Right common carotid artery plus branches (tissue), 1 donor: ENCODE measurements around a stretch of chr5.

DNA sequence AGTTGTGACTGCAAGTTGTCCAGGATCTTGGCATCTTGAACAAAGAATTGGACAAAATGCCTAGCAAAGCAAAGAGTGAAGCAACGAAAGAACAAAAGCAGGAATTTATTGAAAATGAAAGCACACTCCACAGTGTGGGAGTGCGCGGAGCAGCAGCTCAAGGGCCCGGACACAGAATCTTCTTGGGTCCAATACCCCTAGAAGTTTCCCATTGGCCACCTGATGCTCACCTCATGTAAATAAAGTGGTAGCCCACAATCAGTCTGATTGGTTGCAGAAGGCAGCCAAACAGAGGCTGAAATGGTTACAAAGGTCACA lies 40.1 kb downstream of the F2R start:
- PRO-cap = no peak

- PRO-cap = no peak
These were observed 1.7 kb downstream of the CRHBP start for GRCh38 chr5:76954375-76955103.

GRCh38 chr5:77376978-77377271 lies 115.2 kb downstream of the WDR41 start:
- PRO-cap = unidirectional peak, minus-strand start at chr5:77377094

DNA sequence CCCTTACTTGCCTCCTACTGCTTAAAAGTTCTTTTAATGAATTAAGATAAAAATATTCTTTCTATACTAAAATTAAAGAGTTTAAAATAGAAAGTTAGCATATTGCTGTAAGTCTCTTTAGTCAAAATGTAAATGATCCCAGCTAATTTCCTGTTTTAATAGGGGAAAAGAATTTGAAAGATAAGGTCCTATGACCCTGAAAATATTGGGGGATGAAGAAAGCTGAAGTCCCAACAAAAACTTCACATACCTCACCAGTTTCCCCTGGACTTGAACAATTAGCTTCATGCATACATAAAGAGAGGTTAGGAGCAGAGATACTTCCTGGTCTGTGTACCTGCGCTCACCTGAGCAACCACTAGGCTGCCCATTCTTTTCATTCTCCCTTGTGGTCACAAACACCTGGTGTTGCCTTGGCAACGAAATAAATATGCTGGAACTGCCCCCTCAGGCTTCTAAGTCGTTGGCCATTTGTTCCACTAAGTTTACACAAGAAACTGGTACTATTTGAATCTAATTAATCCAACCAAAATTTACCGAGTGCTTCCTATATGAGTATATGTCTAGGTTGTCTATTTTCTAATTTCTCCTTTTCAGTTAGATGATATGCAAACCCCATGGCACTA lies 18.2 kb downstream of the OTP start:
- PRO-cap = no peak

DNA sequence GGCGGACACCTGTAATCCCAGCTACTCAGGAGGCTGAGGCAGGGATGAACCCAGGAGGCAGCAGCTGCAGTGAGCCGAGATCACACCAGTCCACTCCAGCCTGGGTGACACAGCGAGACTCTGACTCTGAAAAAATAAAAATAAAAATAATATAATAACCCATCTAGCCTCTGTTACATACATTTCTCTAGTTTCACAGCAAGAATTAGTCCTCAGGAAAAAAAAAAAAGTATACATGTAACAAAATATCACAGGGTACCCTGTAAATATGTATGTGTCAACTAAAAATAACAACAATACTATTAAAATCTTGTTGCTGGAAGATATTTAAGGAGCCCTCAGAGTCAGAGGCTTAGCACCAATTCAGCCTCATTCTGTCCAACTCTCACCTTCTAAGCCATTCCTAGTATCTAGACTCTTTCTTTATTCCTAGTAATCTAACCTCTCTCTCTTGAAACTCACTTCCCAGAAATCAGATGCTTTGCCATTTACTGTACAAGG lies 5.1 kb downstream of the TBCA start:
- PRO-cap = no peak

- PRO-cap = no peak
These were observed 68.4 kb upstream of the TBCA start for GRCh38 chr5:77844513-77845012.

DNA sequence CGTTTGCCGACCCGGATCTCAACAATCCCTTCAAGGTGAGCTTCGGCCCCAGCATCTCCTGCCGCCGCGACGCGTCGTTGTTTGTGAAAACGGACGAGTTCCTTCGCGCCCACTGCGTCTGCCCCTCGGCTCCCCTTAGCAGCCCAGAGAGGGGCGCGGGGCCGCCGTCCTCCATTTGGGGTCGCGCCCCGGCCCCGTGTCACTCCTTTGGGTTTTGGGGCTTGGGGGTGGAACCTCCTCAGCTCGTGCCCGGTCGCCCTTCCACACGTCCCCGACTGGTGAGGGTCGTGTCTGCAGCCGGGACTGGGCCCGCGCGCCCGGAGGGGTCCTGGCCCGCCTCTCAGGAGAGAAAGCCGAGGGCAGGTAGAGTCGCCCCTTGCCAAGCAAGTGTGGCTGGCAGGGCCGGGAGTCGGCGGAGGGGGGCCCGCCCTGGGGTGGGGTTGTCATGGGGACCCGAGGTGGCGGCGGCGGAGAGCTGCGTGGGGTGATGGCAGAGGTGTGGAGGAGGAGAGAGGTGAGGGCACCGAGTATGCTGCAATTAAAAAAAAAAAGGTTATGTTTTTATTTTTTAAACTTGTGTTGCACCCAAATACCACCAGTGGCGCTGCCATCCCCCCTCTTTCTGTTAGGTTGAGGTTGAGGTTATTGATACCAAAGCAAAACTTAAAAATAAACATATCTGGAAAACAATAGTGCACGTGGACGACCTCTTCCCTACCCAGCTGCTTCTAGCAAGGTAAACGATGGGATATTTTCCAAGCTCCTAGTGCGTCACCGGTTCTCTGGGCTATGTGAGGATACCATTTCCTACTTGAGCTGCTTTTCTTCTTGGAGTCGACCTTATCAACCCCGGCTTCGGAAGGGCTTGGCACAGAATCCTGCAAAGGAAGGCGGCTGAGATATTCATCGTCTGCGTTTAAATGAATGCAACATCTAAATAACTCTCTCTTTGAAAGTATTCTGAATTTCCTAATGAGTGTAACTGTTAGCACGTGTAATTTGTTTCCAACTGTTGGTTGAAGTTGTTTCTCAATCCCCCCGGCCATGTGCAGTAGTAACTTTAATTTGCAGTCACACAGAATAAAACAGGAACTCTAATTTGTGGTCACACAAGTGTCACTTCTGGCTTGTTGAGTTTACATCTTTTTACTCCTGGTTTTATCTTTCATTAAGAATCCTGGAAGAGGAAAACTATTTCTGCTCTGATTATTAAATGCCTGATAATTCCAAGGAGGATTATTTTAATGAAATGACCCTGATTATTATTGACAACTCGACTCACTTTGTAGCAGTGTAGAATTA lies 728 bp downstream of the SCAMP1 start:
- PRO-cap = unidirectional peak, minus-strand start at position 730 of the sequence; unidirectional peak, minus-strand start at position 799 of the sequence

GRCh38 chr5:78485362-78485819 lies 125.0 kb downstream of the SCAMP1 start:
- PRO-cap = no peak

DNA sequence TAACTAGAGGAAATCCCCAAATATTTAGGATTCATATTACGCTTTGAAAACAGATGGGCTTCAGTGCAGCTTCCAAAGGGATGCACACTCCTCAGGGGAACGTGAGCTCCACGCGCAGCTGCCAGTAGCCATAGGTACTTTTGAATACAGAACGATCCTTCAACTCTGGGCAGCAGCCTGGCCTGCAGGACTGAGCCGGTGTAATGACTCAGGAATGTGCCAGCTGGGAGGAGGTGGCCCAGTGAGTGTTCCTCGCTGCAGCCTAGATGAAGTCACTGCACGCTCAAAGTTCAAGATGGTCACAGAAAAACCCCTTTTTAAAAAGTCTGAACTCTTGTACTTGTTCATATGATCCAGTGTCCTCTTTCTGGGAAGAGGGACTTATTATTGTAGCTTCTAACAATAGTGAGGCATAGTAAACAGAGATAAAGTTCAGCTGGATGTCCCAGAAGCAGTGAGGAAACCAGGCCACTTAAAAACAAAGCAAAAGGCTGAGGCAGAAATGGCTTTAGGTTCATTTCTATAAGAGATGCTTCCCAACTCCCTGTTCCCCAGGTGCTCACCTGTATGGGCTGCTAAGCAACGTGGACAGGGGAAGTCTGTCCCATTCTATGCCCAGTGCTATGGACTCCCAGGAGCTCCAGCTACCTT lies 130.0 kb downstream of the LHFPL2 start:
- PRO-cap = bidirectional peak, plus-strand start at position 258 of the sequence, minus-strand start at position 205 of the sequence

GRCh38 chr5:78542795-78543892 lies 105.4 kb downstream of the LHFPL2 start:
- PRO-cap = no peak

GRCh38 chr5:79081725-79082366 lies 12.3 kb downstream of the BHMT2 start:
- PRO-cap = no peak

GRCh38 chr5:79143824-79144486 lies 32.3 kb downstream of the BHMT start:
- PRO-cap = no peak

DNA sequence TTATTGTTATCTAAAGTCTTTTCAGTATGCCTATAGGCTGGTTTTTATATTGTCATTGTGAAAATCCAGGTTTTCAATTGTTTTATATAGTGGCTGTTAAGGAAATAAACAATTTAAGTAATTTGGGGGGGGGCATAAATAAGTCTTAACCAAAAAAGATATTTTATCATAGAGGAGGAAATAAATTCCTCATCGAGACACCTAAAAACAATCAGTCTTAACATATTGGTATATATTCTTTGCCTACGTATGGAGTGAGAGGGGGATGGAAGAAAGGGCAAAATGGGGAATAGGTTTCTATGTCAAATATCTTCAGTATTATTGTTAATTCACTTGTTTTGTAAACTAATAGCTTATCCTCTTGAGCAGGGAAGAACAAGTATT lies 53.7 kb downstream of the JMY start:
- PRO-cap = no peak

GRCh38 chr5:79450762-79451298 lies 63.1 kb downstream of the HOMER1 start:
- PRO-cap = no peak

DNA sequence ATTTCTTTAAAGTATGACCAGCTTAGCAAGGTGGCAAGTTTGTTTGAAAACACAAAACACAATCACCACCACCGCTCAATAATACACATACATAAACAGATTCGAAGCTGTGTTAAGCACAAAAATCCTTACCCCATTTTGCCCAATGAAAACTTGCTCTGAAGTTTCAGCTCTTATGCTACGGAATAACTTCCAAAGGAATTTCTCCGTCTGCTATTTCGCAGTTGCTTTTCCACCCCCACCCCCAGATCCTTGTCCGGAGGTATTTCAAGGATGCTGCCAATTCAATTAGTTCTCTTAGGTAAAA lies 1.3 kb downstream of the HOMER1 start:
- PRO-cap = no peak

GRCh38 chr5:79514378-79514471 lies 291 bp upstream of the HOMER1 start:
- PRO-cap = no peak

GRCh38 chr5:79618202-79618668 lies 6.0 kb downstream of the TENT2 start:
- PRO-cap = no peak

- PRO-cap = no peak
These were observed 7.4 kb downstream of the TENT2 start for GRCh38 chr5:79619524-79620137.

DNA sequence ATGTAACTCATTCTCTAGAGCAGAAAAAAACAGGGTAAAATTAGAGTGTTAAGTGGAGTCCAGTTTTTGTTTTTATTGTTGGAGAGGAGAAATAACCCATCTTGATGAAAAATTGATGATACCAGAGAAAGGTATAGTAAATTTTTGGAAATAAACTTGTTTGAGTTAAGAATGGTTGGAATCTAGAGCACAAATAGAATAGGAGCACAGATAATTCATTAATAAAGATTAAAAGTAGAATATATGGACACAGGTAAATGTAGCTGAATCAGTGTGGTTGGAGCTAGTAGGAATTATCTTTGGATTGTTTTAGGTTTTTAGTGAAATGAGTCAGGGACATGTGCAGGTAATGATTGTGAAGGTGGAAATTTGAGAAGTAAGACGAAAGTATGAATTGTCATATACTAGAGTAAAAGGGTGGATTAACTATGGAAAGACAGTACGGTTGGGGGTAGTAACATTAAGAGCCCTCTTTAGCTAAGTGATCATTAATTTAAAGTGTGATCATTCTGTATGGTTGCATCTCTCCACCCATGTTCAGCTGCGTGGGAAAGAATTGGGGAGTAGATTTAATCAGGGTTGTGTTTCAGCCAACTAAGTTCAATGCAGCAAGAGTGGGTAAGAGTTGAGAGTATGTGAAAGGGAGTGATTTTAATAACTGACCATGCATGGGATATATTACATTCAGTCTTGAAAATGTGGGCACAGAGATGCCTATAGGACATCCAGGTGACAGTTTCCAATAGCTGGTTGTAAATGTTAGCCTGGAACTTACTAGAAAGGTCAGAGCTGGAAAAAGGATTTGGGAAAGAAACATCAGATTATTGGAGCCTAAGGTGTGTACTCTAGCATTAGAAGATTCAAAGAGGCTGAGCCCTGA lies 14.3 kb upstream of the CMYA5 start:
- PRO-cap = no peak

DNA sequence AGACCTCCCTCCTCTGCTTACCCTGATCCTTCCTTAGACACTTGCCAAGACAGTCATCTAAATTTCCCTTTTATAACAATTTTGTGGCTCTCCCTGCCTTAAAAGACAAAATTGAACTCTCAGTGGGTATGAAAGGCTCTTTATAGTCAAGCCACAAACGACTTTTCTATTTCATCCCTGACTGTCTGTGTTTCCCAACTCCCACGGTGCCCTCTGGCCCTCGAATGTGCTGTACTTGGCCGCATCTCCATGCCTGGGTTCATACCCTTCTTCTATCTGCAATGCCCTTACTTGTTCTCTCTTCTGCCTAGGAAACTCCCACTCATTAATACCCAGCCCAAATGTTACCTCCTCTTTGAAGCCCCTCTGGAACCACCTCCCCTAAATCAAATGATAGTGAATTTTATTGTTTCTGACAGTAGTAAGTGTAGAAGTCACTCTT lies 61.5 kb downstream of the CMYA5 start:
- PRO-cap = no peak